ENCODE data around the genes SHFL and DNM2.

- PRO-cap, result no peak
Measured at GRCh38 chr19:9789604-9790240, 21.2 kb upstream of the ZNF846 start.

DNA sequence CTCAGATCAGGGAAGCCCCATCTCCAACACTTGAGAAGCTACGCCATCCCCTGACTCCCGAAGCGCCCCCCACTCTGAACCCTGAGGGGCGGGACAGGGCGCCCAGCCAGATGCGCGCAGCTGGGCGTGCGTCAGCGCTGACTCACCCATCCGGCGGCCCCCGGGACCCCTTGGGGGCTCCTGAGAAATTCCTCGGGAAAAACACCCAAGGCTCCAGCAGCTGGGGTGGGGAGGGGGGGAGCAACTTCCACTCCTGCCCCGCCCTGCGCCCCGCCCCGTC lies 1.1 kb downstream of the COL5A3 start:
- PRO-cap, result no peak

- PRO-cap, result bidirectional peak, plus-strand start at chr19:10086136, minus-strand start at chr19:10086186; bidirectional peak, plus-strand start at chr19:10086322, minus-strand start at chr19:10086279
Measured at GRCh38 chr19:10085901-10086532, at the start of gene SHFL. Gene SHFL (plus strand): TSS chr19:10086317.

- PRO-cap, result unidirectional peak, minus-strand start at chr19:10086766
Measured at GRCh38 chr19:10086533-10087421, 660 bp downstream of the SHFL start.

DNA sequence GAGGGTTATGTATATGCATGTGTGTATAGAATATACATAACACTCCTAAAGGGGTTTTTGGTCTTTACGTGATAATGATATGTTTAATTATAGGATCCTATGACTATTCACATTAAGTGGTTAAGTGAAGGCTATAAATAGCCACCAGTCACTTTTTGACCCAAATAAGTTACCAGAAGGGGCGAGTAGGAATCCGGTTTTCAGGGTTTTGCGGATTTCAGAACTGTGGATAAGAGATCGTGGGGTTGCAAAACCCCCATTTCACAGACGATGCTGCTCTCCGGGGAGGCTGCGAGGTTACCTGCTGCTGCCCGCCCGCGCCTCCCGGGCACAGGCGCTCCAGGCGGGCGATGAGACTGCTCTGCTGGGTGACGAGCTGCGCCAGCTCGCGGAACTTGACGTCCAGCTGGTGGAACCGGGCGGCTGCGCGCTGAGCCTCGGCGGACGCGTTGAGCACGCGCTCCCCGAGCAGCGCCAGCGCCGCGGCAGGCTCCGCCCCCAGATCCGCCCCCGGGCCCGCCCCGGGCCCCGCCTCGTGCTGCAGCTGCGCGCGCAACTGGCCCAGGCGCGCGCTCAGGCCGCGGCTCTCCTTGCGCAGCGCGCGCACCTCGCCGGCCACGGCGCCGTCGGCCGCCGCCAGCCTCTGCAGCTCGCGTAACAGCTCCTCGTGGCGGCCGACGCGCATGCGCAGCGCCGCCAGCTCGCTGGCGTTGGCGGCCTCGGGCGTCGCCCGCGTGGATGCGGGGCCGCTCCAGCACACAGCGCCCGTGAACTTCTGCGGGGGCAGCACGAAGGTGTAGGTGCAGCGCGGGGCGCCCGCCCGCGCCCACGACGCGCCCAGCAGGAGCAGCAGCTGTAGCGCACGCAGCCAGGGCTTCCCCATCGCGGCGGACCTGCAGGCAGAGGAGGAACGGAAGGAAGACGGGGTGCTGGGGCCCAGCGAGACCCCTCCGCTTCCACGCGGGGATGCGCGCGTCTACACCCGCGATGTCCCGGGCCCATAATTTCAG lies 6.5 kb downstream of the ANGPTL6 start:
- PRO-cap, result bidirectional peak, plus-strand start at position 704 of the sequence, minus-strand start at position 363 of the sequence

DNA sequence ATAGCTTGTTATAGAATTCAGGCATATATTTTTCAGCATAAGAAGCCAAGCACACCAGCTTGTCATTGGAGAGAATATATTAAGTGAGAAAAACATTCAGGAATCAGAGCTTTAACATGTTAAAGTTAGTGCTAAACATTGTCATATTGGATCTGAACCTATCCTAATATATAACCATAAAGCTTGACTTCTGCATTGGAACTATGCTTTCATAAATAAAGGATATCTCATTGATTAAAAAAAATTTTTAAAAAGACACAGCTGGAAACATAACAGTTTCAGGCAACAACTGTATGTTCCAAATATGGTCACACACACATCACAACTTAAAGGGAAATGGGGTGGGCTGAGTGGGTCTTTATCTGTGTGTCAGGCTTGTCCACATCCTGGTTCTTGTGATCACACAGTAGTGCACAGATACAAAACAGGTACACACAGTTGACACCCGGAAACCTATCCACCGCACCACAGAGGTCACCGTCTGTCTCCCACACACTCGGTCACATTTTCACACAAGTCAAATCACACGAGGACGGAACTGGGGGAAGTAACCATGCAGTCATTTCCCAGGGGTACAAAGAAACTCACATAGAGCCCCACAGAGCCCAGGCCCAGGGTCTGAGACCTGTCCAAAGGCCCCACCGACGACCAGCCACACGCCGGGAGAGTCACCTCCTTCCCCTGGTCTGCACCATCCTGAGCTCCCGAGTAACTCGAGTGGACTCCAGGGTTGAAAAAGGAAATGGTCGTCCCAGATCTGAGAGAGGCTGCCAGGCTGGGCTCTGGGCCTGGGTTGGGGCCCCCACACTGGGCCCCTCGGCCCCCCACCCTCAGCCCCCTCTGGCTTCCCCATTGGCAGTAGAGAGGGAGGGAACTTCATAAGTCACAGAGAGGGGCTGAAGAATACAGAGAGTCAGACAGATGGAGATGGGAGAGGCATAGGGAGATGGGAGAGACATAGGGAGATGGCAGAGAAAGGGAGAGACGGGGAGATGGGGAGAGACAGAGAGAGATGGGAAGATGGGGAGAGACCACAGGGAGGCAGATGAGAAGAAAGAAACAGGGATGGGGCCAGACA lies 1.4 kb upstream of the PPAN start:
- PRO-cap, result no peak

DNA sequence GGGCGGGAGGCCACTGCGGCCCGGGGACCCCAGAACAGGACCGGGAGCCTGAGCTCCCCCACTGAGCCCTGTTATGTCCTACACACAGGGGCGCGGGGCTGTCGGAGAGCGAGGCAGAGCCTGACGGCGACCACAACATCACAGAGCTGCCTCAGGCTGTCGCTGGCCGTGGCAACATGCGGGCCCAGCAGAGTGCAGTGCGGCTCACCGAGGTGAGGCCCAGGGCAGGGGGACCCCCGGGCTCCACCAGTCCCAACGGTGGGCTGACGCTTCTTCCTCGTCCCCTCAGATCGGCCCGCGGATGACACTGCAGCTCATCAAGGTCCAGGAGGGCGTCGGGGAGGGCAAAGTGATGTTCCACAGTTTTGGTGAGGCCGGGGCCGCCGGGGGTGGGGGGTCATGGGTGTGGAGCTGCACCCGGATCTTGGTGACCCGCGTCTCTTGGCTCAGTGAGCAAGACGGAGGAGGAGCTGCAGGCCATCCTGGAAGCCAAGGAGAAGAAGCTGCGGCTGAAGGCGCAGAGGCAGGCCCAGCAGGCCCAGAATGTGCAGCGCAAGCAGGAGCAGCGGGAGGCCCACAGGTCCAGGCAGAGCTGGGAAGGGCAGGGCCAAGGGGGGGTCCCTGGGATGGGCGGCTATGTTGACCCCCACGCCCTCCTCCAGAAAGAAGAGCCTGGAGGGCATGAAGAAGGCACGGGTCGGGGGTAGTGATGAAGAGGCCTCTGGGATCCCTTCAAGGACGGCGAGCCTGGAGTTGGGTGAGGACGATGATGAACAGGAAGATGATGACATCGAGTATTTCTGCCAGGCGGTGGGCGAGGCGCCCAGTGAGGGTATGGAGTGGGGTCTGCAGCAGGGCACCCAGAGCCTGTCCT lies 1.2 kb upstream of the P2RY11 start:
- PRO-cap, result no peak

- PRO-cap, result no peak
Measured at GRCh38 chr19:10172771-10173612, 21.8 kb downstream of the DNMT1 start.

- PRO-cap, result no peak
Measured at GRCh38 chr19:10173832-10174323, 20.9 kb downstream of the DNMT1 start.

DNA sequence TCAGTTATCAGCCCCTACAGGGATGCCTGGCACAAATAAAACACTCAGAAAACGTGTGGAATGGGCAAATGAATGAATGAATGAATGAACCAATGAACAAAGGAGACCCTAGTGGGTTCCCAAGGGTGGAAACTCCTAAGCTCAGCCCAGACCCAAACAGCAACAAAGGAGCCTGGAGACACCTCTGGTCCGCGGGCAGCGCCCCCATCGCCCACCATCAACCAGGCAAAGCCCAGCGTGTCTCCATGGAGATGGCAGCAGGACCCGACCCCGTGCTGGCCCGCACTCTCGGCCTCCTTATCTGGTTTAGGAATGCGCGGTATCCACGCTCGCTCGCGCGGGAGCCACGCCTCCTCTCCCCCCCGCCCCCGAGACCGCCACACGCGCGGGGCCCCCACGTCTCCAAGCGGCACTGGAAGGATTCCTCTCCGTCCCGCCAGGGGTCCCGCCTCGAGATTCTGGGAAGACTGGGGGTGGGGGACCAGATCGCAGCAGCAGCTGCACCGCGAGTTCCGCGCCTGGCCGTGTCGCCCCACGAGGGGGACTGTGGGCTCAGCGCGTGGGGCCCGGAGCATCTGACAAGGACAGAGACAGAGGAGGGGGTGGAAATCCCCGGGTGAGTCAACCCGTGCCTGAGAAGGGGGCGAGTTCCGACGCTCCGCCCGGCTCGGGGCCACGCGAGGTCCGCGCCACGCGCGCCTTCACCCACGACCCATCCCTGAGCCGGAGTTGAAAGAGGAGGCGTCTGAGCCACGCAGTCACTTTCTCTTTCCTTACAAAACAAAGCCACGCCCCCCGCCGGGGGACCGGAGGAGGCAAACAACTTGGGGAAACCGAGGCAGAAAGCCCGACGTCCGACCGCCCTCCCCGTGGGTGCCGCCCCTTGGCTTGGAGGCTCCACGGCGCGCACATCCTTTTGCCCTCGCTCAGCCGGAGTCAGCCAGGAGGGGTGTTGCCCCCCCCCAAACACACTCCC lies 932 bp downstream of the S1PR2 start:
- PRO-cap, result no peak

- PRO-cap, result no peak
Measured at GRCh38 chr19:10242687-10243200, 9.3 kb upstream of the MRPL4 start.

GRCh38 chr19:10270219-10270609 lies 706 bp upstream of the ICAM1 start:
- PRO-cap, result unidirectional peak, plus-strand start at chr19:10270404; unidirectional peak, minus-strand start at chr19:10270553

DNA sequence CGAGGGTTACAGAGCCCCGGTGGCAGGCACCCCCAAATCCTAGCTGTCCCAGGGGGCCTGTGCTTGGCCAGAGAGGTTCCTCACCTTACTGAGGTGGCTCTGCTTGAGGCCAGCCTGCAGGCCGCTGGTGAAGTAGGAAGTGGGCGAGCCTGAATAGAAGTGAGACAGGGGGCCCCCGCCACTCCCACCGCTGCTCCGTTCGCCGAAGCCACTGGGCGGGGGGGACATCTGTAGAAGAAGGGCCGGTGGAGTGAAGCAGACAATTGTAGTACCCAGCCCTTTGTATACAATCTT lies 2.3 kb upstream of the FDX2 start:
- PRO-cap, result no peak

- PRO-cap, result bidirectional peak, plus-strand start at chr19:10502179, minus-strand start at chr19:10502053; bidirectional peak, plus-strand start at chr19:10502355, minus-strand start at chr19:10502225
Measured at GRCh38 chr19:10501763-10502529, 1.2 kb downstream of the KEAP1 start.

GRCh38 chr19:10625869-10626193 lies 478 bp downstream of the SLC44A2 start:
- PRO-cap, result no peak

DNA sequence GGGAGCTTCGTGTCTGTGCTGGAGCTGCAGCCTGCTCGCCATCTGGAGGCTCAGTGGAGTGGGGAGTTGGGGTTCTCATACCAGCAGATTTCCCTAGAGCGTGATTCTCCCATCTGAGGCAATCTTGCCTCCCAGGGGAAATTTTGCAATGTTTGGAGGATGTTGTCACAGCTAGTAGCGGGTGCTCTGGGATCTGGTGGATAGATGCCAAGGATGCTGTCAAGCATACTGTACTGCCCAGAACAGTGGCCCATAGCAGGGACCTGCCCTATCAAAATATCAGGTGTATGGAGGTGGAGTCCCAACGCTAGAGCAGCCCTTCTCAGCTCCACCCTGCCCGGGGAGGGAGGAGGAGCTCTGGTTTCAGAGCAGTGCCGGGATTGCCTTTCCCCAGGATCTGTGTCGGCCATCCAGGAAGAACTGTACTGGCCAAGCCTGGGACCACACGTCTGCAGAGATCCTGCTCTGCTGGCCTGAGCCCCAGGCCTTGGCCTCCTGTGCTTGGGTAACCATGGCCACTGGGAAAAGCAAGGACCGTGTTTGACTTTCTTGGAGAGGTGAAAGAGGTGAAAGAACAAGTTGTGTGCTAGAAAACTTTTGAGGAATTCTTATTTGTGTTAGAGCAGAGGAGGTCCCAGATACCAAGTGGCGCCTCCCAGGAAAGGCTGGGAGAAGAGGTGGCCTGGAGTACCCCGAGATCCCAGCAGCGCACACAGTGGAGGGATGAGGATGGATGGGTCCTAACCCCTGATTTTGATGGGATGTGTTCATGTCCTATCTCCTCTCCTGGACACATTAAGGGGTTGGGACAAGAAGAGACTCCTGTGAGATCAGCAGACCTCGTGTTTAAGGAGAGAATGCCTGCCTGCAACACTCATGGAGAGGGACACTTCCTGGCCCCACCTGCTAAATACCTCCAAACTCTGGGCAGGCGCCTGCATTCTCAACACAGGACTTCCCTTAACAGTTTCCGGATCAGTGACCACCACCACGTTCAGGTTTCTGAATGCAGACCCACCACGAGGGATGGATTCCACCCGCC lies 10.6 kb upstream of the QTRT1 start:
- PRO-cap, result no peak

- PRO-cap, result no peak
Measured at GRCh38 chr19:10694312-10695423, 6.6 kb upstream of the QTRT1 start.

- PRO-cap, result unidirectional peak, plus-strand start at chr19:10718079; bidirectional peak, plus-strand start at chr19:10718567, minus-strand start at chr19:10718468
Measured at GRCh38 chr19:10717828-10718905, at the start of gene DNM2. Gene DNM2 (plus strand): TSS chr19:10718079.

- PRO-cap, result no peak
Measured at GRCh38 chr19:10775532-10776016, 57.7 kb downstream of the DNM2 start.

DNA sequence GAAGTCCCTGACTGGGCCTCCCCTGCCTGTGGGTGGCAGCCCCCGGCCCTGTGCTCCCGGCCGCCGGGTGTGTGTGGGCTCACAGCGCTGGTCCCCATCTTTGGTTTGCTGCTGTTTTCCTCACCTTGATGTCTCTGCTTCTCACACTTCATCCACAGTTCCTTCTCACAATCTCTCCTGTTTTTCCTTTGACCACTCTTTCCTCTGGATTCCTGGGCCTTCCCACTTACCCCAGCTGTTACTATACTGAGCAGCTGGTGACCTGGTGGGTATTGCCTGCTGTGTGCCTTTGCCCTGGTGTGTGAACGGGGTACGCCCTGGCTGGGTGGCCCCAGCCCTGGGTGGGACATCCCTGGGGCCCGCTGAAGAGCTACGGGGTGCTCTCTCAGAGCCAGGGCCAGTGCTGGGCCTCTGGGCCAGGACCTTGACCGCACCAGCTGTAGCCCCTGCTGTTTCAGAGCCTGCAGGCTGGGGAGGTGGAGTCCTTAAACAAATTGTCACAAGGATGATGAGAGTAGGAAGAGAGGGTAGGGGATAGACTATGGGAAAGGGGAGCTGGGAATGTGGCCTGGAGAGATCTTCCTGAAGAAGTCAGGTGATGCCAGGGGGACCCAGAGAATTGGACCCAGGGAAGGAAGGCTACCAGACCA lies 32.5 kb downstream of the TMED1 start:
- PRO-cap, result no peak